SP-49 (cell line): ENCODE data around the genes TMEM252 and PABIR1.

DNA sequence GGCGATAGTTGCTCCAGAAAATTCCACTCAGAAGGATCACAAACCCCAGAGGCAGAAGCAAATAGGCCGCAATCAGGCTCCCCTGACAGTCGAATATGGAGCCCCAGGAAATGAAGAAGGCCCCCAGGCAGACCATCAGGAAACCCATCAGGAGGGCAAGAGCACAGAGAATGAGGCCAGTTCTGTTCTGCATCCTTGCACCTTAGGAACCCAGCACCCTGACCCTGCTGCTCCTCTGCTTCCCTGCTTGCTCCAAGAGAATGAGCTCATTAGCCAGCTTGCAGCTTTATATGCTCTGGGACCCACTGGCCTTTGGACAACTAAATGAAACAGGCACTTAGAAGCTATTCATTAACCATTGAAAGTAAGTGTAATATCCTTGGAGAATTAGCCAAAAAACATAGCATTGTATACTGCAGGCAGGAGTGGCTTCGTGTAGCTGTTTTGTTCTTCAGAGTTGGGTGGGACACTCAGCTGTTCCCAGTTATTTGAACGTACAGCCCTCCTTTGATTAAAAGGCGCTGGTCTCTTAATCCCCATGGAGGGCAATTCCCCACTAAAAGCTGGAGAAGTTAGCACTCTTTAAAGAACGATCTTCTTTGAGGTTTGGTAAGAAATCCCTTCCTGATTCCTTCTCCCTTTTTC, at the start of gene TMEM252:
Gene TMEM252 (minus strand): TSS at position 262 of the 645 bp plus-strand sequence.
- PRO-cap, result no peak

DNA sequence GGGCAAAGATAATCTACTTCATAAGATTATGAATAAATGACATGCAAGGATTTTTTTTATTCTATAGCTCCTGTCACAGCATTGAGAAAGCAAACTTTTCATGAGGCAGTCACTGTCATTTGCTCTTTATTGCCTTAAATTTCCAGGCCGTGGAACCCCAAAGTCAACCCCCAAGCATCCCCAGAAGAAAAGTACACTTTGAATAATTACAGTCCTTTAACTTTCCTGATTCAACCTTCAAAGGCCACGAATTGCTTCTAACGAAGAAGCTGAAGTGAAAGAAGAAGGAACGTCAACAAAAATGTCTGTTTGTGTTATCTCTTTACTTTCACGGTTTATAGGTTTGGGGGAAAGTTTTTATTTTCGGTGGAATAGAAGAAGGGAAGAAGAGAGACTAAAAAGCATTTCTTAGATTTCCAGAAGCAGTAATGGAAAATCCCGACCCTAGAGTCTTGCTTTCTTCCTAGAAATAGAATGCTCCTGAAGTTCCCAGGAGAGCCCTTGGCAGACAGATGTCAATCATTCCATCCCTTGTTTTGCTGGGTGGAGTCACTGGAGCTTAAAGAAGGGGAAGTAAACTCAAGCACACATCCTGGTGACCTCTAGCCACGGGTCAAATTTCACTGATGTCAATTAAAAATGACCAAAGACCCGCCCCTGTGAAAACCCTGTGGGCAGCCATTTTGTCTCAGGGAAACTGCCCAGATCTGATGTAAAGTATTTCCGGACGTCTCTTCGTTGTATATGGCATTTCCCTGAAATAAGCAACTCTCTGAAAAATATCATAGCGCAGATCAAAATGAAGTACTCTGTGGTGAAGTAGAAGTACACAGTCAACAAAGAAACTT, 61.4 kb upstream of the PIP5K1B start:
- PRO-cap, result bidirectional peak, plus-strand start at position 681 of the sequence, minus-strand start at position 670 of the sequence

GRCh38 chr9:68707035-68707428, 2.0 kb downstream of the PIP5K1B start:
- PRO-cap, result no peak

DNA sequence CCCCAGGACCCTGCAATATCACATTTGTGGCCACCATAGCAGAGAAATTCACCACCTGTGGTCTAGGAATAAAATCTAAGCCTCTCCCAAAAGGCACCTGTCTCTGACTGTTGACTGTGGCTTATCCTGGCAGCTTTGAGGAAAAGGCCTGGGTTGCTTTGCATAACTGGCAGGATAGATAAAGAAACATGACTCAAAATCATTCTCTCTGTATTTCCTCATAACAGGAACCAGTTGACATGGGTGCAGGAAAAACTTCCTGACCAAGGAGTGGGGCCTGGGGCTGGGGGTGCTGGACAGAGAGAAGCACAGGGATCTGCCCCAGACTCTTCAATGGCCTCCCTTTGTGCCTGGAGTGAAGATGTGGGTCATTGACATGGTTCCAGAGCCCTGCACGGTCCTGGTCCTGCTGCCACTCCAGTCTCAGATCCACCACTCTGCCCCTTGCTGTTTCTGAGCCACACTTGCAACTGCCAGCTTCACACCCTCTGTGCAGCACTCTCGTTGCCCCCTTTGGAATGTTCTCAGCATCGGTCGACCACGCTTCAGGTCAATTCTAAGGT, 10.0 kb downstream of the PIP5K1B start:
- PRO-cap, result no peak

DNA sequence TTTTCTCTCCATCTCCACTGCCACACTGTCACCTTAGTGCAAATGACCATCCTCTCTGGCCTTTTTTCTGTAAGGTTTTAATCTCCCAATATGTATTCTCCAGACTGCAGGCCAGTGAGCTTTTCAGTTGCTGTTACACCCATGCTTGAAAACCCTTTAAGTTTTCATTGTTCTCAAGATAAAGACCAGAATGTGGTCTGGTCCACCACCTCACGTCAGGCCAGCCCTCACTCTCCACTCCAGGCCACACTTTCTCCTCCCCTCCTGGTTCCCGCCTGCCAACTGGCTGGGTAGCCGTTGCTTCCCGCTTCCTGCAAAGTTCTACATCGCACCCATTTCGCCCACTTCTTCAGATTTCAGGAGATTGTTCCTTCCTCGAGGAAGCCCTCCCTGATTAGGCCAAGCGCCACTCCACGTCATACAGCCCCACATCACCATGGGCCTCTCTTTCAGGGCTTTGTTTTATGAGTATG, 455 bp upstream of the PABIR1 start:
- PRO-cap, result no peak

DNA sequence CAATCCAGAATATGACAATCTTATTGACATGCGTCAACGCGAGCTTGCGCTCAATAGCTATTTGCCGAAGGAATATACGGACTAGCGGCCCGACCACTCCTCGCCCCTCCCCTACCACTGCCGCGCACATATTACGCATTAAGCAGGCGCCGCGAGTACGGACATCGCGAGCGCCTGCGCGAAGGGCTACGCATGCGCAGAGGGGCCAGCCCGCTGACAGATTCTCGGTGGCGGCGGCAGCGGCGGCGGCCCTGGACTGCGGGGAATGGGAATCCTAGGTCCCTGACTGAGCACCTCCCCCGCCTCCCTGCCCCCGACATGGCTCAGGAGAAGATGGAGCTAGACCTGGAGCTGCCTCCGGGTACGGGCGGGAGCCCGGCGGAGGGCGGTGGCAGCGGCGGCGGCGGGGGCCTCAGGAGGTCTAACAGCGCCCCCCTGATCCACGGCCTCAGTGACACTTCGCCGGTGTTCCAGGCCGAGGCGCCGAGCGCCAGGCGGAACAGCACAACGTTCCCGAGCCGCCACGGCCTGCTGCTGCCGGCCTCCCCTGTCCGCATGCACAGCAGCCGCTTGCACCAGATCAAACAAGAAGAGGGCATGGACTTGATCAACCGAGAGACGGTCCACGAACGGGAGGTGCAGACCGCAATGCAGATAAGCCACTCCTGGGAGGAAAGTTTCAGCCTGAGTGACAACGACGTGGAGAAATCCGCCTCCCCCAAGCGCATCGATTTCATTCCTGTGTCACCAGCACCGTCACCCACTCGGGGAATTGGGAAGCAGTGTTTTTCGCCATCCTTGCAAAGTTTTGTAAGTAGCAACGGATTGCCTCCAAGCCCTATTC, at the start of gene PABIR1:
Gene PABIR1 (plus strand): TSS at position 219 of the 844 bp plus-strand sequence.
- PRO-cap, result bidirectional peak, plus-strand start at position 219 of the sequence, minus-strand start at position 102 of the sequence; unidirectional peak, minus-strand start at position 453 of the sequence

DNA sequence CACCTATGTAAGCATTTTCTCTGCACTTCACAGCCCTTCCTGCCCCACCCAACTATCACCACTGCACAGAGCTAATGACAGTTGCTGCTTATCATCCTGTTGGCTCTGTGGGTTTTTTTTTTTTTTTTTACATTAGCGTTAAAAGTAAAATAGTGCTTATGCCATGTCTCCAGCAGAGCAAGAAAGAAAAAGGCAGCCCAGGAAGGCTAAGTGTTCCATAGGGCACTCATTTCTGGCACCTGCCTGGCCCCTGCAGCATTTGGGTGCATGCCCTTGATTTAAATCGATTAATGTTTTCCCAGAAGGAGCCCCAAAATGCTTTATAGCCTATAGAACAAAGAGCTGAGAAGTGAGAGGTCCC, 6.0 kb upstream of the PRKACG start:
- PRO-cap, result no peak

DNA sequence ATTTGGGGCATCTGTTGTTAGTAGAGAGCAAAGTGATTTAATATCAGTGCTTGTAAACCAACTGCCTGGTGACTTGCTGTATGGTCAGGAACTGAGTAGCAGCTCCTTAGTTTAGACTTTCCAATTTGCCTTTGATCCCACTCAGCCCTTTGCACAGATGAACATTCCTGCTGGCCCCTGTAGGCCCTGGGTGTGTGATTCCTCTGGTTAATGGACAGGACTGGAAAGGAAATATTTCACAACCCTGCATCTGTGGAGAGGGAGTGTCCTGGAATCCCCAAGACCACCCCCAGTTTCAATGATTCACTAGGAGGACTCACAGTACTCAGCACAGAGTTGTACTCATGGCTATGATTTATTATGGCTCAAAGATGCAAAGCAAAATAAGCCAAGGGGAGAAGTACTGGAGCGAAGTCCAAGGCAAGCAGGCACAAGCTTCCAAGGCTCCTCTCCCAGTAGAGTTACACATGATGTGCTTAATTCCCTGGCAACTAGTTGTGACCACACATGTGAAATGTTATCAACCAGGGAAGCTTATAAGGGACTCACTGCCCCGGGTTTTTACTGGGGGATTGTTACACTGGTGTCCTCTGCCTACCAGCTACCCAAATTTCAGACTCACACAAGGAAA, 42.4 kb upstream of the TJP2 start:
- PRO-cap, result no peak

GRCh38 chr9:69211499-69212533, 37.7 kb downstream of the TJP2 start:
- PRO-cap, result no peak

DNA sequence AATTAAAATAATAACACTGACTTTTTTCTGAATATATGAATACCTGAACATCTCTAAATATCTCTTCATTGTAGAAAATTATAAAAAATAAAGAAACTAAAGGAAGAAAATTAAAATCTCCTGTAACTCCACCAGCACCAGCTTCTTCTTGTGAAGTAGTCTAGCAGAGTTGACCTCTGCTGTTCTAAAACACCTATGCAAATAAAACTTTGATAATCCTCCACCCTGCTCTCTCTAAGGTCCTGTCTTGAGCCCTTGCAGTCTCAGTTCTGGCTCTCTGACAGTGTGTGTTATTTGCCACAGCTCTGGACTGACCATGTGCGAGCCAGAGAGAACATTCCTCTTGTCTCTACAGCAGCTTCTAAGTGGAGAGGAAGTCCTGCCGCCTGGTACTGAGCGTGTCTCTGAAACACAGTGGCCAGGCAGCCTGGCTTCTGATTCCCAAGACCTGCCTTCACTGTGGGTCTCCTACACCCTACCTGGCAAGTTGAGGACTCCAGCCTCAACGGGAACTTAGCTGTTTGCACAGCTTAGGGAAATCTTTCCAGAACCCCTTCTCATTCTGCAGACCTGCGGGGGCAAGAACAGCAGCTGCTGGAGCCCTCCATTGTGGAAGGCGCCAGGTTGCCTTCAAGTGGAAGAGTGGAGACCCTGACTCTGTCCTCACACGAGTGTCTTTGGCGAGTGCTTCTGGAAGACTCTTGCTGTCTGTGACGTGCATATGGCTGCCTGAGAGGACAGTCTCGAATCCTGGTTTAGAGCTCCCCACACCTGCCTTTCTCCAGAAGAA, 61.7 kb downstream of the ENTREP1 start:
- PRO-cap, result no peak

DNA sequence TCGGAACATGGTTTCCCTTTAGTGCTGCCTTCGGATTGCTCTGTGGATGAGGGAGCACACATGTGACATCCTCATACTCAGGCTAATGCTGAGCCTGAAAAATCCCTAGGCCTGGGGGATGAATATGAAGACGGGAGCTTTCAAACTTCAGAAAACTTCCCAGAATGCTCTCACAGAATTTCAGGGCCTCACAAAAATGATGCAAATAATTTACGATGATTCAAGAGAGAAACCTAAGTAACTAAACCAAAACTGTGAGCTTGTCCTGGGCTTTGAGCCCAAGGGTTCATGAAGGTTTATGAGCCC, 145.3 kb downstream of the ENTREP1 start:
- PRO-cap, result no peak

GRCh38 chr9:70044289-70044706, 650 bp downstream of the MAMDC2 start:
- PRO-cap, result no peak

- PRO-cap, result no peak
Measured at GRCh38 chr9:70076436-70077187, 33.0 kb downstream of the MAMDC2 start.

GRCh38 chr9:70110644-70111293, 67.1 kb downstream of the MAMDC2 start:
- PRO-cap, result no peak

- PRO-cap, result no peak
Measured at GRCh38 chr9:70204503-70205373, 54.0 kb upstream of the SMC5 start.

- PRO-cap, result no peak
Measured at GRCh38 chr9:70327655-70328036, 68.9 kb downstream of the SMC5 start.

GRCh38 chr9:70381404-70381731, 33.1 kb downstream of the KLF9 start:
- PRO-cap, result no peak

DNA sequence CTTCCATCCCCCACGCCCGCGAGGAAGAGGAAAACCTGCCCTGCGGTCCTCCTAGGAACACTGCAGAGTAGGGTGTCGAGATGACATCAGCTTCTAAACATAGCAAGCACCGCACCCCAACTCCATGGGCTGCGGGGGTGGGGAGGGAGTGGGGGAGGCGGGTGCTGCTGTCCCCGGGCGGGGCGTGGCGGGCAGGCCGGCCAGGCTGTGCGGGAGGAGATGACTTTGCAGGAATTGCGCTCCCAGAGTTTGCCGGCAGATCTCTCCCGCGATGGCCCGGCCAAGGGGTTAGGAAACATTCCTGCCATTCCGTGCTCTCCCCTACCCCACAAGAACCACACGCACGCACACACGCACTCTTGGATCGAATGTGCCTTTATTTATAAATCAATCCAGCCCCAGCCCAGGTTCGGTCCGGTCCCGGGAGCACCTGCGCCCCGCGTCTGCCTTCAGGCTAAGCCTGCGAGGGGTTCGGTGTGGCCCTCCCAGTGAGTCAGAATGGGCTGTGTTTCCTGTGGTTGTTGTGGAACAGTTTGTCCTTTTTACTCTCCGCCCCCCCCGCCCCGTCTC, 5.2 kb upstream of the KLF9 start:
- PRO-cap, result bidirectional peak, plus-strand start outside the sequence, minus-strand start at position 500 of the sequence

DNA sequence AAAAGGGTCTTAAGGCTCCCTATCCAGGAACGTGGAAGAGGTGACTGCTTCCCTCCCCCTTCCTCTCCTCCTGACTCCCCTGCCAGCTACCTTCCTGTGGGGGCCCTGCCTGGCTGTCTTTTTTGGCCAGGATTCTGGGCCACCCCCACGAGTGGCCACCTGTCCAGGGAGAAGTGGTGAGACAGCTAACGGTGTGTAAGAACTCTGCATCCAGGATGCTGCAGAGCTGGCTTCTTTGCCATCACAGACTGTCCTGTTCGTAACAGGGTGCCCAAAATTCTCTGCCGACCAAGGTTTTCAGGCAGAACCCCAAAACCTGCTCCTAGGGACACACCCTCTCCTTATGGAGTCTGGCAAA, 6.6 kb upstream of the KLF9 start:
- PRO-cap, result no peak

GRCh38 chr9:70466914-70467646, 52.6 kb upstream of the KLF9 start:
- PRO-cap, result no peak